Sigmoid colon (tissue), 4 donors: ENCODE measurements around the genes OTP and BHMT.

- PRO-cap = no peak
- RAMPAGE, long total RNA, 4 experiments = no peak in any of the 4 experiments
Observed at GRCh38 chr5:77638642-77639133, at the start of gene OTP. Gene OTP, minus strand, starts transcription at chr5:77638713.

GRCh38 chr5:77761562-77762107, 14.5 kb downstream of the TBCA start:
- PRO-cap = no peak
- RAMPAGE, long total RNA, 4 experiments = no peak in any of the 4 experiments

DNA sequence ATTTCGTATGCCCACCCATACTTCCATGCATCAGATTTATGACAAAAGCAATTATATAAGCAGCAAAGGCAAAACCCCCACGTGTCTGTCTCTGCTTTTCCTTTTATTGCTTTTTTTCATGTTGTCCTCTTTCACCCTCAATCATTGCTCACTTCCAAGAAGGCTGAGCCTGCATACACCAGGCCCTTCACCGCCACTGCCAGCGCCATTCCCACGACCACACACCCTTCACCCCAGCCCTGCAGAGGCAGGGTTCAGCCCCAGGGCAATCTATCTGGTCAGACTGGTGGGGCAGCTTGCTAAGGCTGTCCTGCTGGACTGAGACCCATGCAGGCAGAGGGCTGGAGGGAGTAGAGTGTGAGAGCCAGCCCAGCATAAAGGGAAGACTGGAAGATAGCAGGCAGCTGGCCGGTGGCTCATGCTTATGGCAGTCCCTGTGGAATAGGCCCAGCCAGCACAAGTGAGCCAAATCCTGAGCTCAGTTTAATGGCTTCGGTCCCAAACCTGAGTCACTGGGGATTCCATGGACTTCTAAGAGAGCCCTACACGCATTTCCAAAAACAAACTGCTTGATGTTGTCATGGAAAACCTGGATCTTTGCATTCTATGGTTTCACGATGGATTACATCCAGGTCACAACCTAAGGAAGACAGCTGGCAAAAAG, 143.9 kb downstream of the LHFPL2 start:
- PRO-cap = no peak
- RAMPAGE, long total RNA, 4 experiments = no peak in any of the 4 experiments

DNA sequence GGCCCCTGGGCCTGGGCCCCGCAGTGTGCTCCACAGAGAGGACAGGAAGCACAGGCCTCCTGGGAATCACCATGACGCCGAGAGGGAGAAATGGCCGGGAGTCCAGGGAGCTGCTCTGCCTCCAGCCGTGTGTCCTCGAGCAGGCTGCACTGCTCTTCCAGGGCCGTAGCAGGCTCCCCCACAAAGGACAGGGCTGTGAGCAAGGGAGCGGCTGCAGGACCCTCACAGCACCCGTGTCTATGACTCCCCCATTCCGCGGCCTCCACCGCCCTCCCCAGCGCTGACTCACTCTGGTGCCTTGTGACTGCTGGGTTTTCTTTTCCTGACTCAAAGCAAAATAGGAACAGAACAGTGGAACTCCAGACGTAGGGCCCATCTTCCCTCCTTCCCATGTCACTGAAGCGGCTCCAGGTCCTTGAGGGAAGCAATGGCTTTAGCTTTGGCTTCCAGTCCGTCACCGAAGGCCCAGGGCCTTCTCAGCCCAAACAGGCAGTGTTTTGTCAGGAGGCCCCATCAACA, 114.3 kb downstream of the LHFPL2 start:
- PRO-cap = bidirectional peak, plus-strand start at position 343 of the sequence, minus-strand start at position 235 of the sequence
- RAMPAGE, long total RNA, 4 experiments = no peak in any of the 4 experiments

GRCh38 chr5:78573874-78574503, 74.6 kb downstream of the LHFPL2 start:
- PRO-cap = no peak
- RAMPAGE, long total RNA, 4 experiments = no peak in any of the 4 experiments

DNA sequence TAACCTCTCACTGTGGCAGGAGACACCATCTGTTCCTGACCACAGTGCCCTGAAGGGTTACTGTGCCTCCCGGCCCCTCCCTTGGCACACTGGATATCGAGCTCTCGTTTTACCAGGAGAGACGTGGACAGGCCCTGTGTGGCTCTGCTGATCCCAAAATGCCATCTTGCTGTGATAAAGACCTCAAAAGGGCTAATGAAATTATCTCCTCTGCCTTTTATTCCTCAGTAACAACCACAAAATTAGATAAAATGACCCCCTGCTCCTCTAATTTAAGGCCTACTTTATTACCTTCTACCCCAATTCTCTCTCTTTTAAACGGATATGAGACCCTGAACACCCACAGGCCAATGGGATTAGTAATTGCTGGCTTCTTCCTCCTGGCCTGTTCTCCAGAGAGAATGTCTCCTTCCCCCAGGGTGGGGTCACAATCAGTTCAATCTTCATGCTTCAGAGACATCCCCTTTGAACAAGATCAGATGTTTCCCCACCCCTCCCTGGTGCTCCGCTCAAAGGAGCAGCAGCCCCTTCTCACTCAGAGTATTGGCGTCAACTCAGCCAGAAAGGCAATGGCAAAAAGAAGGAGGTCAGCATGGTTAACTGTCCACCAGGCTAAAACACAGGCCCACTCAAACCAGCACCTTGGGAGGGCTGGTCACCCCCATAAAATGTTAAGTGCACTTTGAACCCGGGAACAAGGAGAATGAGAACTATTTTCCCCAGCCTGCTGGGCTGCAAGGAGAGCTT, 20.4 kb downstream of the LHFPL2 start:
- PRO-cap = no peak
- RAMPAGE, long total RNA, 4 experiments = no peak in any of the 4 experiments

GRCh38 chr5:78678206-78678760, 29.7 kb upstream of the LHFPL2 start:
- PRO-cap = no peak
- RAMPAGE, long total RNA, 4 experiments = no peak in any of the 4 experiments

GRCh38 chr5:79093870-79094634, 17.6 kb upstream of the BHMT start:
- PRO-cap = no peak
- RAMPAGE, long total RNA, 4 experiments = no peak in any of the 4 experiments

GRCh38 chr5:79111426-79112108, at the start of gene BHMT:
Gene BHMT, plus strand, starts transcription at chr5:79111809.
- PRO-cap = no peak
- RAMPAGE, long total RNA, 4 experiments = no peak in any of the 4 experiments

DNA sequence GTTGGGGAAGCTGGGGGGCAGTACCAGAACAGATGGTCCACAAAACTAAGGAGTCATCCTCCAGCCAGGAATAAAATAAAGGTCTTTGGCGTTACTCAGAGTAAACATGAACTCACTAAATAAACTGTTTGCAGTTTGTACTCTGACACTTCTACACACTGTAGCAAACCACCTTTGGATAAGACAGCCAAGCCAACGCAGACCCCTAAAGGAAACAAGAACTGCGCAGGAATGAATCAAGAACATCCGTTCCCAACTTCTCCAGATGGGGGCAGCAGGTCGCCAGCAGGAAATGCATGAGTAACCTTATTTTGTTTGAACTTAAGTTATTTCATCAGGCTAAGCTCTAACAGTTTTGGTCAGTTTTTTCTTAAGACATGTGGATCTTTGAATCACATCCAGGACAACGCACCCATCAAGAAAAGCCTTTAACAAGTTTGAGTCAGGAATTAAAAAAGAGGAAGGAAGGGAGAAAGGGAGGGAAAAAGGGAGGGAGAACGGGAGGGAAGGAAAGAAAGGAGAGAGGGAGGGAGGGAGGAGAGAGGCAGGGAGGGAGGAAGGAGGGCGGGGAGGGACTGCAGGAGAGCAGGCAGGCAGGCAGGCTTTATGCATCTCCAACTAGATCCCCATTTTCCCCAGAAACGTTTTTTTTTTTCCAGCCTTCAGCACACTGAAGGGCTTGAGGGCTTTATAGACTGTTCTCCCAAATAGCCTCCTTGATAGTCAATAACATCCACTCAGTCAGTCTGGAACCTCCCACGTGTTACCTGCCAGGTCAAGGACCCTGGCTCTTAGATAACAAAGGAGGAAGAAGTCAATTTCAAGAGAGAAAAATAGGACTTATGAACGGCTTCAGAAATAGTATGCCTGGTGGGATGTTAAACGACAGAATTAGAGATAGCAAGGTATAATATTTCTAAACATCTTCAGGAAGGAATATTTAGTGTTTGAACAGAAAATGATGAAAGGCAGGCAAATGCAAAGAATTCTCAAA, 22.2 kb downstream of the BHMT start:
- PRO-cap = no peak
- RAMPAGE, long total RNA, 4 experiments = no peak in any of the 4 experiments

DNA sequence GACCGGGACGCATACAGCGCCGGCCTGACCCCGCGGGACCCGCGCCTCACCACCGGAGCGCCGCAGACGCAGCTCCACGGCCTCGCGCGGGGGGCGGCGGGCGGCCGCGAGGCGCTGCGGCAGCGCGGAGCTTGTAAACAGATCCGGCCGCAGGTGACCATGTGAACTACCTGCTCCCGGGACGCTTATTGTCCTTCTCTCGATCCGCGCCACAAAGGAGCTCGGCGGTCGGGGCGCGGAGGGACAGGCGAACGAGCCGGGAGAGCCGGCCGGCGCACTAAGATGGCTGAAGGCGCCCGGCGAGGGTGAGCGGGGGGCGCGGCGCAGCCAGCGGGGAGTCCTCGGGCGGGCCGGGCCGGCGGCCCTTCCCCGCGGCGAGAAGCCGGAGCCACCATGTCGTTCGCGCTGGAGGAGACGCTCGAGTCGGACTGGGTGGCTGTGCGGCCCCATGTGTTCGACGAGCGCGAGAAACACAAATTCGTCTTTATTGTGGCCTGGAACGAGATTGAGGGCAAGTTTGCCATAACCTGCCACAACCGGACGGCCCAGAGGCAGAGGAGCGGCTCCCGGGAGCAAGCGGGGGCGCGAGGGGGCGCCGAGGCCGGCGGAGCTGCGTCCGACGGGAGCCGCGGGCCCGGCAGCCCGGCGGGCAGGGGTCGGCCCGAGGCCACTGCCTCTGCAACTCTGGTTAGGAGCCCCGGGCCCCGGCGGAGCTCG, 485 bp downstream of the JMY start:
- PRO-cap = no peak
- RAMPAGE, long total RNA, 4 experiments = no peak in any of the 4 experiments

GRCh38 chr5:79290974-79291285, 55.0 kb downstream of the JMY start:
- PRO-cap = no peak
- RAMPAGE, long total RNA, 4 experiments = no peak in any of the 4 experiments

DNA sequence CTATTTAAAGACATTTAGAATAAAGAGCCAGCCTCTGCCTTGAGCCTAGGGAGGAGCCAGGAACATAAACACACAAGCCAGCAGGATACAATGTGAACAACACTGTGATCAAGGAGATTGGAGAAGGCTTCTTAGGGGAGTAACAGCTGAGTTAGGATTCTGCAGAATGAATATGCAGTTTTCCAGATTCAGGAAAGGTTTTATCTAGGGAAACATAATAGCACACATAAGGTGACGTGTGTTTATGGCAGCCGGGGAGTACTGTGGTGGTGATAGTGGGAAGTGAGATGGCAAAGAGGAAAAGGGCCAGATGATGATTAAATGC, 33.2 kb upstream of the HOMER1 start:
- PRO-cap = no peak
- RAMPAGE, long total RNA, 4 experiments = no peak in any of the 4 experiments

- PRO-cap = no peak
- RAMPAGE, long total RNA, 4 experiments = no peak in any of the 4 experiments
Observed at GRCh38 chr5:79630841-79631992, 19.0 kb downstream of the TENT2 start.

DNA sequence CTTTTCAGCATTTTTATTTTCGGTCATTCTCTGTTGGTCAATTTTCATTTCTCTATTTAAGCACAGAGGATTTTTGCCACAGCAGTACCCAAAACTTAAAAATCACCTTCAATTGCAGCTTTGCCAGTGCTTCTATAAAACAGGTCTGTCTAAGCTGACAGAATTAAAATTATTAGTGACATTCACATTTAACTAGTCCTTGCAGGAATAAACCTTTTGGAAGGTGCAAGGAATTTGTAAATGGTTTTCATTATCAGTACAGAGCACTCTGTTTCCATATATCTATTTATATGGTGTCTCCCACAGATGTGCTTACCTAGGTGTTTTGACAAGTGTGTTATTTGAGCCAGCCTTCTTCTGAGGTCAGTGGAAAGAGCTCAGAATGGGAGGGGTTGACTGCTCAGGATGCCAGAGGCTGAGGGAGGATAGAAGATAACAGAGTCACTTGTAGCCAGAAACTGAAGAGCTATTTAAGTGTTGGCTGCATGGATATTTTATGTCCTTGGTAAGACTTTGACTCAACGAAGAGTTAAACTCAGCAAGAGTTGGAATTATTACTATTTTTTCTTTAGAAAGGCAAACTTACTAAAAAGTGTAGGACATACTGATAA, 4.9 kb downstream of the CMYA5 start:
- PRO-cap = no peak
- RAMPAGE, long total RNA, 4 experiments = no peak in any of the 4 experiments

DNA sequence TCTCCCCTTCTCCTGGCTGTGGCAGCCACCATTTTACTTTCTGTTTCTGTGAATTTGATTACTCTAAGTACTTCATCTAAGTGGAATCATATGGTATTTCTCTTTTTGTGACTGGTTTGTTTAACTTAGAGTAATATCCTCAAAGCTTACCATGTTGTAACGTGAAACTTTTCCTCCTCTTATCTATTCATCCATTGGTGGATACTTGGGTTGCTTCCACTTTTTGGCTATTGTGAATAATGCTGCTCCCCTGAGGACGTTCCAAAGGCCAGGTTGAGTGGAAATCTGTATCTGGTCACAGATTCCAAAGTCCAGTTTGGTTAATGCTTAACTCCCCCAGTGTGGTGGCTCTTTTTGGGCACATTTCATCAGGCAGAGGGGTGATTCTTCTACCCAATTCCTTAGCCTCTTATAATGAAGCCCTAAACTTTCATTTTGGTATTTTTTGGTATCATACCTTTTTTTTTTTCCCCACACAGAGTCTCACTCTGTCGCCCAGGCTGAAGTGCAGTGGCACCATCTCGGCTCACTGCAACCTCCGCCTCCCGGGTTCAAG, 65.3 kb downstream of the CMYA5 start:
- PRO-cap = no peak
- RAMPAGE, long total RNA, 4 experiments = no peak in any of the 4 experiments

GRCh38 chr5:79787293-79787737, 97.7 kb downstream of the CMYA5 start:
- PRO-cap = no peak
- RAMPAGE, long total RNA, 4 experiments = no peak in any of the 4 experiments

GRCh38 chr5:80139465-80139940, 104.4 kb downstream of the THBS4 start:
- PRO-cap = no peak
- RAMPAGE, long total RNA, 4 experiments = no peak in any of the 4 experiments

DNA sequence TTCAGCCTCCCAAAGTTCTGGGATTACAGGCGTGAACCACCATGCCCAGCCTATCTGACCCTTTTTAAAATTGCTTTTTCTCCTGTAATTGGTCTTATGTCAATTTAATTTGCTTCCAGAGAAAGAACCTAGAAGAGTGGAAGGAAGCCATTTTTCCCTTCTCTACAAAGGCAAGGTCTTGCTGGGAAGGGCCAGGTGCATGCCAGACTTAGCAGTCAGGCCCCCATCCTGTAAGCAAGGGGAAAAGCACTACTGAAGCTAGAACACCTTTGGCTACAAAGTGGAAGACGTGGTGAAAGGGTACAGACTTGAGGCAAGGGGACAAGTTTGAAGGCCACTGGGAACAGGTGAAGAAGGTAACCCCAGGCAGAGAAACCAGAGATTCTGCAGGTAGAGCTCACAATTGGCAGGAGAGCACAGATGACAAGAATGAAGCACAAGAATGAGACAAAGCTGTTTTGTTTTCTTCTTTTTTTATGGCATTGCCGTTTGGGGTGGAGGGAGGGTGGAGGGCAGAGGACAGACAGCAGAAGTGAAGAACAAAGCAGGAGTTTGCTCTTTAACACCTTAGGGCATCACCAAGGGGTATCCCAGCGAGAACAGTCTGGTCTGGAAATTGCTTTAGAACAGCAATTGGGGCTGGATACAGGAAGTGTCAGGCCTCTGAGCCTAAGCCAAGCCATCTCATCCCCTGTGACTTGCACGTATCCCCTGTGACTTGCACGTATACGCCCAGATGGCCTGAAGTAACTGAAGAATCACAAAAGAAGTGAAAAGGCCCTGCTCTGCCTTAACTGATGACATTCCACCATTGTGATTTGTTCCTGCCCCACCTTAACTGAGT, 72.8 kb downstream of the SERINC5 start:
- PRO-cap = no peak
- RAMPAGE, long total RNA, 4 experiments = no peak in any of the 4 experiments

DNA sequence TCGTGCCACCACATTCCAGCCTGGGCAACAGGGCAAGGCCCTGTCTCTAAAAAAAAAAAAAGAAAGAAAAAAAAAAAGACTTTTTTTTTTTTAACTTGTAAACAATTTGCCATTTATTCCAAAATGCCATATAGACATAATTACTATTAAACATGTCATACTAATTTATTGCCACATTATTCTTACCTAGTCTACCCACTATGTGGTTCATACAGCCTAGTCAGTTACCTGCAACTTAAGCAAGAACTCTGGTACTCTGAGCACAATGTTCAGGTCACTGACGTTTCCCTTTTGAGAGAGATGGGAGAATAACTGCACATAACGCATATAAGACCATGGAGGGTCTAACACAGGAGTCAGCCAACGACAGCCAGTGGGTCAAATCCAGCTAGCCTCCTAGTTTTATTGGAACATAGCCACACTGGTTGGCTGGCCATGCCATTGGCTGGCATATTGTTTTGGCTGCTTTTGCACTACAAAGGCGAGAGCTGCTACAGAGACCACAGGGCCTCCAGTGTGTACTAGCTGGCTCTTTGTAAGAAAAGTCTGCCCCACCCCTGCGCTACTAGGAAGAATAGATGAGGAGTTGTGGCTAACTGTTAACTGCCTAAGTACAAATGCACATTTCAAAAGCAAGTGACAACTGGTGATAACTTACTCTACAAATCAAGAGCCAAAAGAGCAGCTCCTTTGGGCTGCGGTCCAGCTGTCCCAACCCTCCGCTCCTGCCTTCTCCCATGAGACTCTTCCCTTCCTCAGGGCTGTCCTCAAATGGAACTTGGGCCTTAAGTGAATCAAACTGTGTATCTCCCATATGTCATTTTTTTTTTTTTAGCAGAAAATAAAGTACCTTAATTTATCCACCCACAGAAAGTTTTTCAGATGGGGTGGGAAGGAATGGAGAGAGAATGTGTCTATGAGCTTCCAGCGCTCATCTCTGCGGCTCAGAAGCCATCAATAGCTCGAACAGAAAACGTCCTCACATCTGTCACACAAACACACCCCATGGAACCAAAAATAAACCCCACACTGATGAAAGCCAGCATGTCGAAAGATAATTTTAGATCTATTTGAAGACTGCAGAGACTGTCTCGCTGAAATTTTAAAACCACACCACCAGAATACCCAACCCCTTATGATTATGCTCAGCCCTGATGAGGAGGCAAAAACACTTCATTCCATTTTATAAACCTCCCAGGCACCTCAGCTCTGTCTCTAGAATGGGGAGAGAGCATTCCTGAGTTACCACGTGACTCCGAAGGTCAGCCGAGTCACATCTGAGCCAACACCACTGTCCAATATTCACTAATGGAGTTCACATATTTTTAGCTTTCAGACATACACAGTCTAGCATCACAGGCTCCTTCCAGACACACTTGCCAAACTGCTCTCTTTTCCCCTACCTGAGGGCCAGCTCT, 63.7 kb downstream of the SERINC5 start:
- PRO-cap = no peak
- RAMPAGE, long total RNA, 4 experiments = no peak in any of the 4 experiments